Skeletal muscle satellite cell (primary cell): ENCODE measurements around a stretch of chr3.

GRCh38 chr3:15346942-15347612 is 14.7 kb upstream of the SH3BP5 start:
- CAGE, long polyA plus RNA: no peak

DNA sequence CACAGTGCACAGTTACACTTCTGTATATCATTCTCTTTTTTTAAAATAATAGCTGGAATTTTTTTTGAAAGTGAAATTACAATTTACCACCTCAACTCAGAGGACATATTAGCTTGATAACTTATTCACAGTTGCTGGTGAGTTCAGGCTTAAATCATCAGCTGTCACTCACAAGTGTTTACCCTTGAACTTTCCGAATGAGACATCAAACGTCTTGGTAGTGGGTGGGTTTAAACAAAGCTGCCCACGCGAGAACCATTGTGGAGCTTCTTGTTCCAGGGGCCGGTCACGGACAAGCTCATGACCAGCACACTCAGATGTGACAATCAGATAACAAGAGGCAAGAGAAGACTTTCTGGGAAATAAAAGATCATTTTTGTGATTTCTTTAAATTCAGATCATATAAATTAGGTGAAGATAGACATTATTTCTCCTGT is 29.1 kb downstream of the BTD start:
- CAGE, long polyA plus RNA: no peak

GRCh38 chr3:15648221-15648977 is 46.9 kb downstream of the BTD start:
- CAGE, long polyA plus RNA: no peak

DNA sequence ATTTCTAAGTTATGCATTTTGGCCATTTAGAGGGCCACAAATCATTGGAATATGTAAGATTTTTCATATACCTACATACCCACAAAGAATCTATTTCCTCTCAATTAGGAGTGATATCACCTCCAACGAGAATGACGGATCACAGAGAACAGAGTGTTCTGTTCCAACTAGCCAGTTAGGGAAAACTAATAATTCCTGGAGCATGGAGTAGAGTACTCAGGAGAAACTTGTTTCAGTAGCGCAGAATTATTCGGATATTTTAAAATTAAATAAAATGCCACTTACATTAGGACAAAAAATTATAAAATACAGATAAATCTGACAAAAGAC is 15.8 kb downstream of the ANKRD28 start:
- CAGE, long polyA plus RNA: no peak

GRCh38 chr3:16053612-16054327 is 120.7 kb upstream of the GALNT15 start:
- CAGE, long polyA plus RNA: no peak

GRCh38 chr3:16063515-16064085 is 110.9 kb upstream of the GALNT15 start:
- CAGE, long polyA plus RNA: no peak

DNA sequence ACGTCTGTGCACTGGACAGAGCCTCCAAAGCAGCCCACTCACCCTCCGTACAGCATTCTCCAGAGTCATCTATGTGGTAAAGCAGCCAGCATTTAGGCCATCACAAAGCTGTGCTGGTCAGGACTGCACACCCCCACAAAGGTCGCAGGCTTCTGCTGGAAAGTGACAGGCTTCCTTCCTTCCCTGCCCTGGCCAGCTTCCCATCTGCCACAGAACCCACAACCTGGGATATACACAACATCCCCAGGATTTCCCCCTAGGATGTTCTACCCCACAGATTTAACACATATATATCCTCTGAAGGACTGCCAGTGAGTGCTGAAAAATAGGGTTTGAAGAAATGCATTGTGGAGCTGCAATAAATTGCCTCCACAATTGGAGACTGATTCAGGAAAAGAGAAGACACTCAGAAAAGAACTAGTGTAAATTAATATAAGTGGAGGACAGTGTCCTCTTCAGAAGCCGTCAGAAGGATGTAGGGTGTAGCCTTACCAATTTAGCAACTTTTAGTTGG is 64.4 kb upstream of the GALNT15 start:
- CAGE, long polyA plus RNA: no peak

- CAGE, long polyA plus RNA: no peak
Observed at GRCh38 chr3:16178147-16178812, 3.8 kb downstream of the GALNT15 start.

GRCh38 chr3:16228793-16229075 is 36.0 kb downstream of the DPH3 start:
- CAGE, long polyA plus RNA: no peak

- CAGE, long polyA plus RNA: no peak
Observed at GRCh38 chr3:16286659-16287561, 21.9 kb downstream of the OXNAD1 start.

DNA sequence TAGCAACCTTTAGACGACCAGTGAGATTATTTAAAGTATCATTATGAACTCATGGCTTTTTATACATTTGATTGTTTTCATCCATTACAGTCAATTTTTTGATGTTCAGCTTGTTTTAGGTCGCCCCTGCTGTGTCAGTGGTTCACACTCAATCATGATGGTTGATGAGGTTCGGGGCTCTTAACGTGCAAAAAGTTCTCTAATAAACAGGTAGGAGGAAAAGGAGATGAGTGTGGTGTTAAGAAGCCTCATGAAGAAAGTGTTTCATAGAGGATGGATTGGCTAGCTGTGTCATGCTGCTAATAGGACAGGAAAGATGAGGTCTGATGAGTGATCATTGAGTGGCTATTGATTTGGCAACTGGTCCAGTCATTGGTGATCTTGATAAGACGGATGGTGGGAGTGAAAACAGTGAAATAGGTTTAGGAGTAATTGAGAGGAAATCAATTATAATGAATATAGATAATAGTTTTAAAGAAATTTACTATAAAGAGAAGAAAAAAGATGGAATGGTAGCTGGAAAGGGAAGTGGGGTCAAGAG is 42.2 kb downstream of the OXNAD1 start:
- CAGE, long polyA plus RNA: no peak

- CAGE, long polyA plus RNA: no peak
Observed at GRCh38 chr3:16377097-16377709, 112.2 kb downstream of the OXNAD1 start.

DNA sequence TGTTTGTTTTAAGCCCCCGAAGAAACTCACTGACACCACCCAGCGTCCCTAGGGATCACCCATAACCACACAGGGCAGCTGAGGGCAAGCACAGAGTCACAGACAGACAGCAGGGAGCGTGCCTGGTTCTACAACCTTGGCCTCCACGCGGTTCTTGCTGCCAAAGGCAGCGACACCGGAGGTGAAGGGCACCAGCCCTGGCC is 1.2 kb downstream of the RFTN1 start:
- CAGE, long polyA plus RNA: no peak

DNA sequence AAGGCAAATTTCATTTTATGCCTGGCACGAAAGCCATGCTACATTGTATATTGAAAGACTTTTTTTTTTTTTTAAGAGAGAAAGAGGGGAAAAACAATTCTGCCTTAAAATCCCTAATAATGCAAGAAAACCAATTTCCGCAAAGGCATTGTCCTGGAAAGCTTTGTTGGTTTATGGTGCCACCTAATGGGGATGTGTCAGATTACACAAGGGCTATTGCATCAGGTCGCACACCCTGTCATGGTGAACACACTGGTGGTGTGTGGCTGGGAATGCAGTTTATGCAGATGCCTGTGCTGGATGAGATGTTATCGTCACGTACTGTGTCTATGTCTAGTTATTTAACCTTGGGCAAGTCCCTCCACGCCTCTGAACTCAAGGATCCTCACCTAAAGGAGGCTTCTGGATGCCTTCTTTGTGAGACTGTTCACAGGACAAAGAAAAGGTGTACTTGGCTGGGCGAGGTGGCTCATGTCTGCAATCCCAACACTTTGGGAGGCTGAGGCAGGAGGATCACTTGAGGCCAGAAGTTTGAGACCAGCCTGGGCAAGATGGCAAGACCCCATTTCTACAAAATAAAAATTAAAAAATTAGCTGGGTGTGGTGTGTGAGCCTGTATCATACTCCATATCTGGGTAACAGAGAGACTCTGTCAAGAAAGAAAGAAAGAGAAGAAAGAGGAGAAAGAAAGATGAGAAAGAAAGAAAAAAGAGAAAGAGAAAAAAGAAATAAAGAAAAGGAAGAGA is 37.4 kb upstream of the RFTN1 start:
- CAGE, long polyA plus RNA: no peak

GRCh38 chr3:16741959-16742355 is 136.7 kb upstream of the DAZL start:
- CAGE, long polyA plus RNA: no peak

- CAGE, long polyA plus RNA: no peak
Observed at GRCh38 chr3:16884003-16884599, 654 bp upstream of the PLCL2 start.

- CAGE, long polyA plus RNA: no peak
Observed at GRCh38 chr3:17136259-17136639, 251.5 kb downstream of the PLCL2 start.

DNA sequence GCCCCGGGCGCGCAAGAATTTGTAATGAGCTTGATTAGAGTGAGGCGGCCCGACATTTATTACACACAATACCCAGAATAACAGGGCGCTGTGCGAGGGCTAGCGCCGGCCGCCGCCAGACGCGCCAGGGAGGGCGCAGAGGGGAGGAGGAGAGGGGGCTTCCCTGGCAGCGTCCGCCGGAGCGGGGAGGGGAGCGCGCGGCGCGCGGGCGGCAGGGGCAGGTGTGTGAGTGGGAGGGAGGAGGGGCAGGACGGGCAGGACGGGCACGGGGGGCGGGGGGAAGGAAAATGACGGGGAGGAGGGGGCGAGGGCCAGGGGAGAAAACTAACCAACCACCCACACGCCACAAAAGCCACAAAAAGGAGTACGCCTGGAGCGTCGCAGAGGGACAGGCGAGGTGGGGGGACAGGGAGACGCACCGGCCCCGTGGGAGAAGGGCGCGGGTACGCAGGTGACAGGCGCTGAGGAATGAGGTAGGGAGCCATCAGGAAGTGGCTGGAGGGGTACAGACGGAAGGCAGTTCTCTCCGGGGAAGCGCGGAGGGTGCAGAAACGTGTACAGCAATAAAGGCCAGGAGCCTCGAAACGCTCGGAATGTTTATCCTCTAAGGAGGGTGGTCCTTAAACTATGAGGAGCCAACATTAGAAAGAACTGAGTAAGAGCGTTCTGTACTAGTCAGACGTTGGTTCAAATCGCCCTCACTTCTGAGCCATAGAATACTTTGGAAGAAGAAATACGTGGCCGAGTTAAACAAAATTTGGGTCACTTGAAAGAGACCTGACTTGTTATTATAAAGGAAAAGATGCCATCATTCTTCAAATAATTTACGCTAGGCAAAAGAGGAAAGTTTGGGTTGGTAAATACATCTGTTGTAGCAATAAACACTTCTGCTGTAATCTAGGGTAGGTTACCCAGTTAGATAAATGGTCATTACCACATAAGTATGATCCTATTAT is 721 bp upstream of the SATB1 start:
- CAGE, long polyA plus RNA: no peak

DNA sequence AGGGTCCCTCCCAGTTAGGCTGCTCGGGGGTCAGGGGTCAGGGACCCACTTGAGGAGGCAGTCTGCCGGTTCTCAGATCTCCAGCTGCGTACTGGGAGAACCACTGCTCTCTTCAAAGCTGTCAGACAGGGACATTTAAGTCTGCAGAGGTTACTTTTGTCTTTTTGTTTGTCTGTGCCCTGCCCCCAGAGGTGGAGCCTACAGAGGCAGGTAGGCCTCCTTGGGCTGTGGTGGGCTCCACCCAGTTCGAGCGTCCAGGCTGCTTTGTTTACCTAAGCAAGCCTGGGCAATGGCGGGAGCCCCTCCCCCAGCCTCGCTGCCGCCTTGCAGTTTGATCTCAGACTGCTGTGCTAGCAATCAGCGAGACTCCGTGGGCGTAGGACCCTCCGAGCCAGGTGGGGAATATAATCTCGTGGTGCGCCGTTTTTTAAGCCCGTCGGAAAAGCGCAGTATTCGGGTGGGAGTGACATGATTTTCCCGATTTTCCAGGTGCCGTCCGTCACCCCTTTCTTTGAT is 268.5 kb upstream of the SATB1 start:
- CAGE, long polyA plus RNA: no peak

- CAGE, long polyA plus RNA: no peak
Observed at GRCh38 chr3:19102693-19103519, 45.4 kb upstream of the KCNH8 start.